GM23338 (cell line): ENCODE results near the gene MYLK.

DNA sequence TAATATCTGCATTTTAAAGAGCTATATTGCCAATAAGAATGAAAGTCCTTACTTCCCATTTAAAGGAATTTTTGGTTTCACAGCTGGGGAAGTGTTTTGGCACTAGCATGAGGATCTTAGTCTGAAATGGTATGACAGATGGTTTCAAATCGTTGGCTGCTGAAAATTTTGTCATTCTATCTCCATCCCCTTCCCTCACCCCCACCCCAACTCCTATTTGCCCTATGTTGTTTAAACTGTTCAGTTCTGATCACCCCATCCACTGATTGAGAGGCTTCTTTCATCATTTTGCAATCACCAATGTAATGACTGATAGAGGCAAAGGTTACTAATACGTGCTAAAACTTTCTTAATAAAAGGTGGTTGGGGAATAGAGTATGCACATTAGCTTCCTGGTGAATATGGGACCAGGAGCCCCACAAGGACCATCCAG lies 105.7 kb downstream of the SEC22A start:
- PRO-cap: unidirectional peak, minus-strand start at position 170 of the sequence
- RAMPAGE, long total RNA: no peak

- PRO-cap: no peak
- RAMPAGE, long total RNA: no peak
Measured at GRCh38 chr3:123385814-123386492, 62.9 kb downstream of the ADCY5 start.

DNA sequence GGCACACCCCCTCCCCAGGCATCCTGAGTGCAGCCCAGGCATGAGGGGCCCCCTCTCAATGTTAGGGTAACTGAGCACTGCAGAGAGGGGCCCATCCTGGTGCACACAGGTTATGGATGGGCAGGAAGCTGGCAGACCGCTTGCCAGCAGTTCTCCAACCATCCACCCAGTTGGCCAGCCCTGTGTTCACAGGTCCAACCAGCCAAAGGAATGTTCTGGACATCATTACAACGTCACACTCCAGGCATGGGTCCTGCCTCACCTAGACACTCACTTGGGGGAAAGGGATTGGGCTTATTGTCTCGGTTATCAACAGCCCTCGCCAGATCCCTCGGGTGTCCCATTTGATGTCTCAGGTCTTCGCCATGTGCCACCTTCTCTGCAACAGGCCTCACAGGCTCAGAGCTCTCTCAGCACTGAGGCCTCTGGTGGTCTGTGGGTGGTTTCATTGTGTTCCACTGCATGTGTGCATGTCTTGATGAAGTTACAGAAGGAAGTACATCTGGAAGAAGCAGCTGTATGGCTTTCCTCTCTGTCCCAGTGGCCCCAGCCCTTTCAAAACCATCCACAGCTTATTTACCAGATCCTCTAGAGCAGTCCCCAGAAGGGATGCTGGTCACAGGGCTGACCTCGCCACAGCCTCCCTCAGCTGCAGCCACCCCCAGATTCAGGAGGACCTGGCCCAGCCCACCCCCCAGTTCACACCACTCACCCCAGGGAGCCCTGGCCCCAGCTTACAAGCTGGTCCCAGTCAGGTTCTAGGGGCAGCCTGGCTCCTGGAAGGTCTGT lies 23.7 kb downstream of the ADCY5 start:
- PRO-cap: no peak
- RAMPAGE, long total RNA: no peak

DNA sequence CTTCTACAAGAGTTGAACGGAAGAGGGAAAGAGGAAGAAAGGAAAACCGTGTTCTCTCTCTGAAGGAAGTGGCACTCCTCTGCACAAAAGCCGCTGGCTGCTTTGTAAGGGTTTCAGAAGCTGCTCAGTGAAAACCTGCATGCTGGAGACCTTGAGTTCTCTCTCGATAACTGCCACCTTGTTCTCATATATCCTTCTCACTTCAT lies 61.7 kb downstream of the HACD2 start:
- PRO-cap: no peak
- RAMPAGE, long total RNA: no peak

- PRO-cap: no peak
- RAMPAGE, long total RNA: no peak
Measured at GRCh38 chr3:123660174-123660552, 75.3 kb upstream of the HACD2 start.

DNA sequence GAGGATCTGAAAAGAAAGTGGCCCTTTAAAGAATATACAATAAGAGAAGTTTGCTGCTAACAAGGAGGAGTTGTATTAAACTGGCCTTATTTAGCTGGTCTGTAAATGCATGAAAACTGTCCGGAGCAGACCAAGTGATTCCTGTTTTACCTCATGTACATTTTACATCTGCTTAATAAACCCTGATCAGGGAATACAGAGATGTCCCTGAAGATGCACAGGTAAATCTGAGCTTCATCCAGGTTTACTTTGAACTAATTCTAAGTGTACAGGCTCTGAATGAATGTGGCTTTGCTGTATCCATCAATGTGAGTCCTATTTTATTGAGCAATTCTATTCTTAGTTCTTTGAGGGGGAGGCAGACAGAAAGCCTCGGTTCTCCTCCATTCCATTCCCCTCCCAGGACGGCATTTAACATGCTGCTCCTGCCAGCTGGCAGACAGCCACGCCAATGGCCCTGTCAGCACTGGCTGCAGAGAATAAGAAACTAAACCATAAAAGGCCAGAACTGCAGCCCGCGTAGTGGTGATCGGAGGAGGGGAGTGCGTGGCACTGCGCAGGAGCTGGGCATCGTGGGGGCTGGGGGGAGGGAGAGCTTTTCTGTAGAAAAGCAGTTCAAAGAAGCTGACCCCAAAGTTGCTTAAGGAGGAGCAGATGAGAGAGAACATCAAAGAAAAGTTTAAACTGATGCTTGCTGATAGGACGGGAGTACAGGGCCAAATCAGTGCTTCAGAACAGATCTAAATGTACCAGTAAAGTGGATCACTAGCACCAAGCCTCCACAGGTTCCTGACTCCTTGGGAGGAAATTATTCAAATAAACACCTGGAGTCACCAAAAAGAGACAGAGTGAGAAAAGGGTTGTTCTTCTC lies 76.0 kb upstream of the HACD2 start:
- PRO-cap: no peak
- RAMPAGE, long total RNA: no peak

GRCh38 chr3:123671827-123672512 lies 87.1 kb upstream of the HACD2 start:
- PRO-cap: no peak
- RAMPAGE, long total RNA: no peak

DNA sequence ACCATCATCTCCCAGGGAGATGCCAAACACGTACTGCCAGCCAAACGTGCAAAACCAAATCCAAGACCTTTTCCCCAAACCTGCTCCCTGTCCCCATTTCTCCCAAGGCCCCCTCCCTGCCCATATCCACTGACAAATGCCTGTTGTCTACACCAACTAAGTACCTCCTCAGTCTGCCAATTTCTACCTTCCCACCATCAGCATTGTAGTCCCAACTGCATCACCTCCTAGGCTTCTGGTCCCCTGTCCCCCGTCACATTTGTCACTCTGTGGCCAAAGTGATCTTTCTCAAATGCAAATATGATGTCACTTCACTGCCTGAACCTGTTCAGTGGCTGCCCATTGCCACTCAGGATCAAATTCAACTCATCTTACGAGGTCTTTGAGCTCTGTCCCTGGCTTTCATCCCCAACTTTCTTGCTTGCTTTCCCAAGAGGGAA lies 89.3 kb upstream of the HACD2 start:
- PRO-cap: no peak
- RAMPAGE, long total RNA: no peak

GRCh38 chr3:123676898-123677610 lies 92.2 kb upstream of the HACD2 start:
- PRO-cap: no peak
- RAMPAGE, long total RNA: no peak

GRCh38 chr3:123682600-123683226 lies 97.9 kb upstream of the HACD2 start:
- PRO-cap: no peak
- RAMPAGE, long total RNA: no peak

DNA sequence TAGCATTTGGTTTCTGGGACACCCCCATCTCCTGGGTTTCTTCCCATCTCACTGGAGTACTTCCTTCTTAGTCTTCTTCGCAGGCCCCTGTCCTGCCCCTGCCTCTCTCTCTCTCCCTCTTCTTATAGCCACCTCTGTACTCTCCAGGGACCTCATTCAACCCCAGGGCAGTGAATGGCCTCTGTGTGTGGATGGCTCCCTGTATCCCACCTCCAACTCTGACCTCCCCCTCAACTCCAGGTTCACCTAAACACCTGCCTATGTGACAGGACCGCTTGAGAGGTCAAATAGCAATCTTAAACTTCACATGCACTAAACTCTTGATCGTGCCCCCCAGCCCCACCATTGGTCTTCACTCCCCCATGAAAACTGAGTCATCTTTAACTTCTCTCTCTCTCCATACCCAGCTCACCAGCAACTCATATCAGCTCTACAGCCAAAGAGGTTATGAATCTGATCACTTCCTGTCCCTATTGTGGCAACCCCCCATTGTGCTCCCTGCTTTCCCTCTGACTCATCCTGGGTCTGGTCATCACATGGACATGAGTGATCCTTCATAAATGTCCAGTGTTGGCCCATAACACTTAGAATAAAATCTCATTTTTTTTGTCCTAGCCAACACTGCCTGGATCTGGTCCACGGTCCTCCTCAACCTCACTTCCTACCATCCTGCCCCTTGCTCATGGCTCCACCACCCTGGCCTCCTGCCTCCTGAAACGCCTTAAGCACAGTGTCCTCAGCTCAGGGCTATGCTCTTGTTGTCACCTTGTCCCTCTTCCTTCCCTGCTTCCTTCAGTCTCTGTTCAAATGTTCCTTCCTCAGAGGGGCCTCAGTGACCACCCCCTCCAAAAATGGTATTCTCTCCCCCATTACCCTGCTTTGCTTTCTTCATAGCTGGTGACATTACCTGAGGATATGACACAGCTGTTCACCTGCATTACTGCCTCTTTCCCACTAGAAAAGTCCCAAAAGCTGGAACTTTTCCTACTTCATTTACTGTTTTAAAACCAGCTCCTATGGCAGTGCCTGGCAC lies 103.5 kb upstream of the HACD2 start:
- PRO-cap: no peak
- RAMPAGE, long total RNA: no peak

DNA sequence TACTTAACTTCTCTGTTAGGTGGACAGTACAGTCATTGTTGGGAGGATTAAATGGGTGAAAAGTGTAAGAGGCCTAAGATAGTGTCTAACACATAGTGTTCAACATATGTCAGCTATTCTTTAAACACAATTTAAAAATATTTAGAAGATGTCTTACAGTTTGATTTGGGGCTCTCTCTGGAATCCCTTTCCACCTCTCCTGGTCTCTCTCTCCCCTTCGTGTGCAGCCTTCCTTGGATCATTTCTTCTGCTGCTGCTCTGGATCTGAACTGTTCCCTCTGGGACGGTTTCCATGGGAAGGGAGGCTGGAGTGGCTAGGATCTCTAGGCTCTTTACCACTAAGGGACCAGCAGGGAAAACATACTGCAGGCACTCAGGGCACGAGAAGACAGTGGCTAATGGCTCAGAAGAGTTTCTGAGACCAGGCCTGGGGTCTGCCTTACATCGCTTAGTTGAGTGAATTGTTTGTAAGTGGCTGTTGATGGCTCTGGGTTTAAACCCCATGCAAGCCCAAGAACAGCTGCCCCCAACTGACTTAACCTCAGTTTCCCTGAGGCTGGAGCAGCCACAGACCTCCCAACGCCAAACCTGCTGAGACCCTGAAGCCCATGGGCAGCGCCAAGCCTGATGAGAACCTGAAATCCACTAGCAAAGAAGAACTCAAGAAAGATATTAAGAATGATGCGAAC lies 112.9 kb upstream of the HACD2 start:
- PRO-cap: no peak
- RAMPAGE, long total RNA: no peak

DNA sequence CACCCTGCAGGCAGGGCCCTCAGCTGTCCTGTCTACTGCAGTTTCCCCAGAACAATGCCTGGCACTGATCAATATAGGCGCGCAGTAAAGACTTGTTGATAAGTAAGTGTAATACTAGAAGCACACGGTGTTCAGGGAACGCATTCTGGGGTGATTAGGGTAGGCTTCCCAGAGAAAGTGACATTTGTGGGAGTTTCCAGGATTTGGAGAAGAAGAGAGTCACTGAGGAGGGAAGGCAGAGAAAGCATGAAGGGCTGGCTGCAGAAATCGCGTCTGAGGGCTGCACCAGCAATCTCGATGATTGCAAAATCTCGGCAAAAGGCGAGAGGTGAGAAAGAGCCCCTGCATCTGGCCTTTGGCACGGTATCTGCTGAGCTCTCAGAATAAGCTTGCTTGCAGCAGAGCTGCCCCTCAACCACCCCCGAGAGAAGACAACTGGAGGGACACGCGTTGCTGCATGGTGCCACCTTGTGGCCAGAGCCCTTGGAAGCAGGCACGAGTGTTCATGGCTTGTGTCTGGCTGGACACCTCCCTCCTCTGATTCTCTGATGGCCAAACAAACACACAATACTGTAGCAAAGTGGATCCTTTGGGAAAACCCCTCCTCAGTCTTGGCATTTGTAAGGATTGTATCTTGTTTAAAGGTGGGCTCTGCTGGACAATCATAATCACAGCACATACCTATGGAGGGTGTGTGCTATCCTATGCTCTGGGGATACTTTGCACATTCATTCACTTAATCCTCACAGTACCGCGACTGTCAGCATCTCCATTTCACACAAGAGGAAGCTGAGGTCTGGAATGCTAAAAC lies 134.2 kb upstream of the HACD2 start:
- PRO-cap: no peak
- RAMPAGE, long total RNA: no peak

DNA sequence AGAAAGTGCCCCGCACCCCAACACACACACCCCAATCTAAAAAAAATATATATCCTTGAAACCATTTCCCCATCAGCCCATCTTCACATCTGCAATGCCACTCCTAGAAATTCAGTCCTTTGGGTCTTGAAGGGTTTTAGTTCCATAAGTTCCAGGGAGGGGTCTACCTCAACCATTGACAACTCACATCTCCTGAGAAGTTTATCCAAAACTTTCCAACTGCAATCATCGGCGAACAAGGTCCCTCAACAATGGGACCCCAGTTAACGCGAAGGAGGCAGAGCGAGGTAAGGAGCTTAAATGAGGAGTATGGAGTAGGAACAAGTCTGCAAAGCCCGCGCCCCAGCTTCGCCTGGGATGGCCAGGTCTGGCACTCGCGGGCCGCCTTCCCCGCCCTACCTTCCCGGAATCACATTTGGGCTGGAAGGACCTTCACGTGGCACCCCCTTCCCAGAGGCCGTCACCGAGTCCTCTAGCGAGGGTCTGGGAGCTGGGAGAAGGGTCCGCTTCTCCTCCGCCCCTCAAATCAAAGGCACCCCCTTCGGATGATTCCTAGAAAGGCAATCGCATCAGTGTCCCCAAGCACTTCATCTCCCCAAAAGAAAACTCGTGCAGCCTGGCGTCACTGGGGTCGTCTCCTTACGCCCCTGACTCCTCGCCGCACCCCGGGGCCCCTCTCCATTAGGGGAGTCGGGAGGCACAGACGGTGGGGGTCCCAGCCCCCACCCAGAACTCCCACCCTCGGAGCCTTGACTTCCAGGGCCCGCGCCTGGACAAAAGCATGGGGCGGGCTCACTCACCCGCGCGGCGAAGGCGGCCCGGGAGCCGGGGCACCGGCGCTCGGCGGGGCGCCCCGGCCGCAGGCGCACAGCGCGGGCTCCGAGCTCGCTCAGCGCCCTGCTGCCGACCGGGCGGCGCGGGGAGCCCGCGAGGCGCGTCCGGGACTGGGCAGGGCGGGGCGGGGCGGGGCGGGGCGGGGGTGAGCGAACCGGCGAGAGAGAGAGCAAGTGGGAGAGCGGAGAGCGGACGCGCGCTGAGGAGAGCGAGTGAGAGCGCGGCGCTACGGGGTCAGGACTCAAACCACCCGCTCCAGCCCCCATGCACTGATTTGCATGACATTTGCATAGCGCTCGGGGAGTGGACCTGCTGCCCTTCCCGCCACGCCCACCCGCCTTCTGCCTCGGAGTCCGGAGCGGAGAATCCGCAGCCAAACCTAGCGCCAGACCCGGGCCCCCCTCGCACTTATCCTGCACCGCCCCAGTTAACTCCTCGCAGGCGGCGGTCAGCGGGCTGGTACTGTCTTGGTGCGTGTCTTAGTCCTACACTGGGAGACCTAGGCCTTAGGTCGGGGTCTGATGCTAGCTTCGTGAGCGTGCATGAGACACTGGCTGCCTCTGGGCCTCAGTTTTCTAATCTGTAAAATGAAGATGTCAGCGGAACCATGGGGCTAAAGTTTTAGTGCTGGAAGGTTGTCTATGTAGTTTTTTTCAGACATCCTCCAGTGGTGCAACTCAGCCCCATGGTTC lies at the start of gene MYLK:
Gene MYLK (minus strand): TSS at position 927 of the 1,526 bp plus-strand sequence.
- PRO-cap: bidirectional peak, plus-strand start at position 414 of the sequence, minus-strand start at position 474 of the sequence; bidirectional peak, plus-strand start at position 1,264 of the sequence, minus-strand start at position 1,048 of the sequence
- RAMPAGE, long total RNA: no peak

- PRO-cap: unidirectional peak, plus-strand start at chr3:124748618
- RAMPAGE, long total RNA: no peak
Measured at GRCh38 chr3:124748067-124749362, 18.3 kb downstream of the UMPS start.

DNA sequence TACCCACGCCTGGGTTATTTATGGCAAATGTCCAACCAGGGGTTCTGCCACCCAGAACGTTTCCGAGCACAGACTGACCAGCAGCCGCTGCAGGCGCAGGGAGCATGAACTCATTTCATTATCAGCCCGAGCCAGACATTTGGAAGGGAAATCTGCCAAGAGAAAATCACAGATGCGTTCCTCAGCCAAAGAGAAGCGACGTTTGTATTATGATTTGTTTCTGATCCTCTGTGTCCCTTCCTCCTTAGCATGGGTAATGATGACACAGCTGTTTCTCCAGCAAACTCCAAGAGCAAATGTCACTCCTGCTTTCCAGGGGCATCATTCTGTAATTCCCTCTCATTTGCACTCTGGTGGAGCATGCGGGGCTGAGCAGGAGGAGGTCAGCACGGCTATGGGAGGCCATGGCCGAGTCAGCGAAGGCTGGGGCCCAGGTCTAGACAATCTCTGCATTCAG lies 42.1 kb downstream of the UMPS start:
- PRO-cap: no peak
- RAMPAGE, long total RNA: no peak

DNA sequence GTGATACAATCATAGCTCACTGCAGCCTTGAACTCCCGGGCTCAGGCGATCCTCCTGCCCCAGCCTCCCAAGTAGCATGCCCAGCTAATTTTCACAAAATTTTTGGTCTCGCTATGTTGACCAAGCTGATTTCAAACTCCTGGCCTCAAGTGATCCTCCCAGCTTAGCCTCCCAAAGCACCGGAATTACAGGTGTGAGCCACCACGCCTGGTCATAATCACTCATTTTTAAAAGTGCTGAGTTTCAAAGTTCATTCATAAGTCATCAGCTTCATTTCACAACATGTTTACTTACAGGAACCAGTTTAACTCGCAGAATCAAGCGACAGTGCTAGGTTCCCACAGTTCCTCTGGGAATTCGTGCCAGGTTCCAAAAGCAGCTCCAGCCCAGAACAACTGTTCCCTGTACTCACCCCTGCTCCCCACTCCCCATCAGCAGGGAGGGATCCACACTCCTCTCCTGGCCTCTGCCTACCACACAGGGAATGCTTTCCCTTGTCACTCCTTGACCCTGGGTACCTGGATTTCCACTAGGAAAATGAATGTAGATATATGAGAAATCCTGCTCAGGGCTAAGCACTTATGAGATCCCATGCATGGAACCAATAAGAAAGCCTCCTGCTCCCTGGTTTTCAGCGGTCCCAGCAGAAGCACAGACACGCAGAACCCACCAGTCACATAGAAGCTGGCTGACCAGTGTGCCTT lies 72.5 kb downstream of the ITGB5 start:
- PRO-cap: no peak
- RAMPAGE, long total RNA: no peak

- PRO-cap: no peak
- RAMPAGE, long total RNA: no peak
Measured at GRCh38 chr3:124912118-124912434, 22.5 kb downstream of the MUC13 start.

DNA sequence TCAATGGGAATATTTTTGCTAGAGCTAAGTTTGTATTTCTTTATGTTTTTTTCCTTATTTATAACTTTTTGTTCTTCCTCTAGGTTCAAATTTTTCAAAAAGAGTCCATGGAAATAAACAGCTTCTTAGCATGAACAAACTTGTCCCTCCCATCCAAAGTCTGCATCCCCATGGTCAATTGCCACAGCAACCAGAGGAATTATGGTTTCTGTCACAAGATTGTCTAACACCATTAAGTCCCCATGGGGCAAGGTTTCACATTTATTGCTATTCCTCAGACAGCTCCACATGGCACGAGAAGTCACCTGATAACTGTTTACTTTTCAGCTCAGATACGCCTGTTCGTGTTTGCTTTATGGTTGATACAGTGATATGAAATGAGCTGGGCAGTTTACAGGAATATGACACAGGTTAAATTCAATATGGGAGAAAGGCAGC lies 37.9 kb upstream of the MUC13 start:
- PRO-cap: no peak
- RAMPAGE, long total RNA: no peak

DNA sequence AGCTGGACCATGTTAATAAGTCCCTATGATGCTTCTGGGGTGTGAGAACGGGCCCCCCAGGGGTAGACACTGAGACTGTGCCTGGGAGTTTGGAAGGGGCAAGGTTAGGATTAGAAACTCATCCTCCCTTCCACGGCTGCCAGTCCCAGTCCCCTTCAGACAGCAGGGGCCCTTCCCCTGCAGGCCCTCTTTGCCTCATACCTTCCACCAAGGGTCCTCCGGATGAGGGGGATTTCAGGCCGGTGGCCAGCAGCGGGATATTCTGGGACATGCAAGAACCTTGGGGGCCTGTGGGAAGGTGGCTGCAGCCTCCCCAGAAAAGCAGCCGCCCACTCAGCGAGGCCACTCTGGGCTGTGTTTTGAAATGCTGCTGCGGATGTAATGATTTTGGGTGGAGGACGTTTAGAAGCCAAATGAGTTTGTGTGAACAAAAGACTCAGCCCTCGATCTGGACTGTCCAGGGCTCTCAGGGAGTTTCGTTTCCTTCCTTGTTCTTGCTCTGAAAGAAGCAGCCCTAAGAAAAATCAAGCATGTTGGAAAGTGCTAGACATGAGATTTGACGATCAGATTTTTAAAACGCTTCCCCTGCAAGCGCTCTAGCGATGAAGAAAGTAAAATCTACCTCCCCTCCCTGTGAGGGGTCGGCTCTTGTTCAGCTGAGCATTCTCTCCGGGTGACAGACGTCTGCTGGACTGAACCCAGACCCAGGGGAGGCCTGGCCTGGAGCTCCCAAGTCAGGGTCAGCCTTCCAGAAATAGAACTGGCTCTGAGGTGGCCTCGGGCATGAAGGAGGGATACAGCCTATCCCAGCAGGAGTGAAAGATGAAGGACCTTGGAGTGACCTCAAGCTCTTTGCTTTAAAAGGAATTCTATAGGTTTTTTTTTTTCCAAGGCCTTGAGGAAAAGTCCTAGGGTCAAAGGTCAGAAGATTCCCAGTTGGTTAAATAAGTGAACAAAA lies 13.0 kb downstream of the HEG1 start:
- PRO-cap: no peak
- RAMPAGE, long total RNA: no peak